Suprapubic skin (tissue), 4 donors: ENCODE measurements around a stretch of chr4.

DNA sequence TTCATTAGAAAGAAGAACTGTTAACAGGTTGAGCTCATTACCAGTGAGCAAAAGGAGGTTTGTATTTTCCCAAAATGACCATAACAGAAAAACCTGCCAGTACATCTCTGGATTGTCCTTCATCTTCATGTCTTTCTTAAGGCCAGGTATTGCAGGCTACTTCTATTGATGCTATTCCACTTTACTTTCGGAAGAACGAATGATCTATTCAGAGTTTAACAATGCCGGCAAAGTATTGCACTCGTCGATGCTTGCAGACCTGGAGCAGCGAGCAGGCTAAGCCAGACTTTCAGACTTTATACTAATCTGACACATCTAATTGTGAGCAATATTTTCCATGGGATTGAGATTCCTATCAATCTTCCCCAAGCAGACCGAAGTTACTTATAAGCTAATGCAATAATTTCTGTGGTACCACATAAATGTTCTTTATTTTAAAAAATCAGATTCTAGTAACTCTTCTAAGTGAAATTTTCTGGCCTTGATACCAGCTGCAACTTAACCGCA lies 1.6 kb downstream of the EMCN start:
- PRO-cap = no peak
- RAMPAGE, long total RNA, 4 experiments = no peak in any of the 4 experiments

DNA sequence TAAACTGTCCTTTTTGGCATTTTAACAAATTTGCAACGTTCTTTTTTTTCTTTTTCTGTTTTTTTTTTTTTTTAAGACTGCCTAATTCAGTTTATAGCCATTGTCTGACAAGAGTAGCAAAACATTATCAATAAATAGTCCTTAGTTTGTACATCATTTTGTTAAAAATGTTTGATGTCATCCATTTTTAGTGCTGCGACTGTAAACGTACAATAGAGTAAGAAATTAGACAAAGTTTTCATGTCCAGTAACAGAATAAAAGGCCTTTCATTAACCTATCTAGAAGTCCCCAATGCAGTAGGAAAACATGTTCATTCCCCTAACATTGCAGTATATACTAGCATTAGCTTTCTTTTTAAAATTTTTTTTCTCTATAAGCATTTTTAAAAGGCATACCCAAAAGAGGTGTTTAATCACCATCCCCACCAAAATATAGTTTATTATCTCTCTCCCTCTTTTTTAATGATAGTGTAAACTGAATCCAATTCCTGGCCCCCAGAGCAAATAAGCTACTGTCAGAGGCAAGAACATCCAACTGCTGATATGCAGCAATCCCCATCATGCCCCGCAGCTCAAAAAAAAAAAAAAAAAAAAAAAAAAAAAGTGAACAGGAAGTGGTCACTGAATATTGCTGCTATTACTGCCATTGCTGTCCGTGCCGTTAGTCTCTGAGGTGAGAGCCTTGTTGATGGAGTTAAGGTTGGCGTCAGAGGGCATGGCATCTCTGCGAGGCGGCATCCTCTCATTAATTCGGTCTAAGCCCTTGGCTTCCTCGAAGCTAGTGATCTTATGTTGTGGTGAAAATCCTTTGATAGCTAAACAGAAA lies 321.9 kb downstream of the PPP3CA start:
- PRO-cap = no peak
- RAMPAGE, long total RNA, 4 experiments = no peak in any of the 4 experiments

- PRO-cap = no peak
- RAMPAGE, long total RNA, 4 experiments = no peak in any of the 4 experiments
Measured at GRCh38 chr4:101276533-101276978, 70.8 kb downstream of the PPP3CA start.

- PRO-cap = no peak
- RAMPAGE, long total RNA, 4 experiments = no peak in any of the 4 experiments
Measured at GRCh38 chr4:101283398-101284164, 63.7 kb downstream of the PPP3CA start.

GRCh38 chr4:101337749-101337948 lies 9.7 kb downstream of the PPP3CA start:
- PRO-cap = no peak
- RAMPAGE, long total RNA, 4 experiments = no peak in any of the 4 experiments

- PRO-cap = no peak
- RAMPAGE, long total RNA, 4 experiments = no peak in any of the 4 experiments
Measured at GRCh38 chr4:101345607-101346455, 1.5 kb downstream of the PPP3CA start.

- PRO-cap = no peak
- RAMPAGE, long total RNA, 4 experiments = no peak in any of the 4 experiments
Measured at GRCh38 chr4:101806704-101807264, 16.3 kb downstream of the BANK1 start.

DNA sequence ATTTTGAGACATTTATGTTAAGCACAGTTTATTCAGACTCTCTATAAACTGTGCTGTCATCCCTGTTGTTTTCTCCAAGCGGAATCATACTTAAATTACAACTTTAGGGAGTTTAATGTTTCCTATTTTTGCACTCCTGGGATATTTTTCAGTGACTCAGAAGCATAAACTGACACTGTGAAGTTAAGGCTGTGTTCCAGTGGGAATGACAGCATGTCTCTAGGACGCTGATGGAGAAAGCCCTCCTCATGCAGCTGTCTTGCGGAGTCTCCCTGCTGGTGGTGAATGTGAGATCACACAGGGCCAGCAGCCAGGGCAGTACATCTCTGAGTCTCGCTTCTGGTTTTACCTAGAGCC lies 53.3 kb downstream of the NFKB1 start:
- PRO-cap = no peak
- RAMPAGE, long total RNA, 4 experiments = no peak in any of the 4 experiments

DNA sequence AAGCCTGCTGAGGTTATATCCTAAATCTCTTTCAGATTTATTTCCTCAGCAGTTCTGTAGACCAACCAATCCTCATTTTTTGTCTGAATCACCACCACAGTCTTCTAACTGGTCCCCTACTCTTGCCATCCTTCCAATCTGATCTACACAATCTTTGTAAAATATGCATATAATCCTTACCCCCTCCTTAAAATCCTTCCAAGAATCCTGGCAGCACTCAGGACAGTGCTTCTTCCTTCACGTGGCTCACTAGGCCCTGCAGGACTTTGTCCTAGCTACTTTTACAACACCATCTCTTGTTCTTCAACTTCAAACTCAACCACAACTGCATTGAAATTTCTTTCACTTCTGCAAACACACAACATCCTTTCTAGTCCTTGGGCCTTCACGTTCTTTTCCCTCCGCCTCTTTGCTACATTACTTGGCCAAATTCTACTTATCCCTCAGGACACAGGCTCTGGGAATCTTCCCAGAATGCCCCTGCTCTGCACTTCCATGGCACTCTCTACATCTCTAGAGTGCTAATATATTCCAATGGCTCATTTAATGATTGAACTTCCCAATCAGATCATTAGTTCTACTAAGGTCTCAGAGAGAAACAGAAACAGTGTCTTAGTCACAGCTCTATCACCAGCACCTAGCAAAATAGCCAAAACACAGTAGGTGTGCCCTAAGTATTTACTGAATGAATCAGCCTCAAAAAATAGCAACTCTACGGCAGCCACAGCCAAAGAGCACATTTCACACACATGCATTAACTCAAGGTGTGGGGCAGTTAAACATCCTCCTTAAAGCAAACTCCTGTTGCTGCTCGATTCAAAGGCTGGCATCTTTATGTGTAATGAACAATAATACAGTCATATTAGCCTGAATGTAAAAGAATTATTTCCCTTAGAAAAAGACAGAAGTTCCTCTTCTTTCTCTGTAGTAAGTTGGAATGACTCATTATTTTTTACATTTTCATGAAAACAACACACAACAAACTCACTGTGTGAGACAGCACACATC lies 73.3 kb downstream of the MANBA start:
- PRO-cap = no peak
- RAMPAGE, long total RNA, 4 experiments = no peak in any of the 4 experiments

GRCh38 chr4:102794450-102794941 lies 32.9 kb downstream of the UBE2D3 start:
- PRO-cap = no peak
- RAMPAGE, long total RNA, 4 experiments = no peak in any of the 4 experiments

- PRO-cap = no peak
- RAMPAGE, long total RNA, 4 experiments = no peak in any of the 4 experiments
Measured at GRCh38 chr4:102807432-102808656, 19.5 kb downstream of the UBE2D3 start.

DNA sequence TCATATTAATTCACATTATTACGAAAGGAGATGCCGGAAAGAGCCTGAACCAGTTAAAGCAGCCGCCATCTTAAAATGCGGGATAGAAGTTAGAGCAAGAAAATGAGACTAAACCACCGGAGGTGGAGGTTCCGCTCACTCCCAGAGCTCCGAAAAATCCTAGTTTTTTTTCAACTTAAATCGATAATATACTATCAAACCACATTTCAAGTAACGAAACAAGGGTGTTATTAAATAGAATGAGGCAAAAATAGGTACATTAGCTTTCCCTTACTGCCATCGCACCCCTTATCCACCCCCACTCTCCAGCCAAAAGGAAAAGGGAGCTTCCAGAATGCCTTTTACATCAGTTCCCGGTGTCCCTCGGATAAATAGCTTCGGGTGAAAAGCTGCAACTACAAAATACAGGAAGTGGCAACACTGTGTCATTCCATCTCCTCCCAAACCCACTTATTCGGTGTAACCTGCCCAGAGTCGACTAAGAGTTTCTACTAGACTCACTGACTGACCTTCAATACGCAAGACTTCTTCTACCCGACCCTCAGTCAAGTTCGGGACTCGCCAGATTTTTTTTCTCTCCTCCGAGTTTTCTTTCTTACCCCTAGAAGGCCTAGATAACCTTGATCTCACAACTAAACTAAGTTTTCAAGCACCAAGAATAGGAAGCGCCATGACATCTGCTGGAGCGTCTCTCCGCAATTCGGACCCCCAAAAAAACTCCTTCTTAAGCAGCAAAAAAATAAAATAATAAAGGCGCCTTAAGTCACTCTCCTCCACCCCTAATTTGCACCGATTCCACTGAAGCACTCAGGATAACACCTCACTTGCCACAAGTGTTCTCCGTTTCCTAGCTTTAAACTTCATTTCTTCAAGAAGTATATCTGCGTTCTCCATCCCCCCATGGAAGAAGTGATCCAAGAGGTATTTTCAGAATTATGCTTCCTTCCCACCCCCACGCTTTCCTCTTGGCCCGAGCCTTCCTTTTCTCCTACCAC lies 1.6 kb downstream of the UBE2D3 start:
- PRO-cap = unidirectional peak, plus-strand start at position 113 of the sequence; bidirectional peak, plus-strand start at position 398 of the sequence, minus-strand start at position 343 of the sequence
- RAMPAGE, long total RNA, 4 experiments = no peak in any of the 4 experiments

GRCh38 chr4:102869861-102870237 lies 1.1 kb downstream of the CISD2 start:
- PRO-cap = no peak
- RAMPAGE, long total RNA, 4 experiments = no peak in any of the 4 experiments

GRCh38 chr4:103011592-103012095 lies 7.9 kb downstream of the SLC9B1 start:
- PRO-cap = no peak
- RAMPAGE, long total RNA, 4 experiments = no peak in any of the 4 experiments

DNA sequence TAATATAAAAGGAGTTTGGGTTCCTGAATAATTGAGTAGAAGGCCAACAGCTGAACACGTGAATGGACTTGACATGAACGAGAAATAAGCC lies 973 bp downstream of the SLC9B2 start:
- PRO-cap = no peak
- RAMPAGE, long total RNA, 4 experiments = no peak in any of the 4 experiments

GRCh38 chr4:103946787-103947170 lies 227.0 kb upstream of the TACR3 start:
- PRO-cap = no peak
- RAMPAGE, long total RNA, 4 experiments = no peak in any of the 4 experiments

DNA sequence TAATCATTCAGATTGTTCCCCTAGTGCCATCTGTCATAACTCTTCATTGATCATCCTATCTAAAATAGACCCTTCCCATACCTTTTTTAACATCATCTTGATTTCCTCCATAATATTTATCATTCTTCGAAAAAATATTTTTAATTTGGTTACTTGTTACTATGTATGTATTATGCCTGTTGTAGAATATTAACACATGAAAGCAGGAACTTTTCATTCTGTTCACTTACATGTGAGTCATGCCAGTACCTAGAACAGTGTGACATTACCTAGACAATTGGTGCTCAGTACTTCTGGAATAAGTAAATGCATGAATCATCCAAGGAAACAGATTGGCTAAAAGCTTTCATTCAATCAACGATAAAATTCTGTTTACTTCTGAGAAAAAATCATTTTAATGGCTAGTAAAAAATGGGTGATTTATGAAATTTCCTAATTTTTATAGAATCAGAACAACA lies 76.4 kb downstream of the CXXC4 start:
- PRO-cap = no peak
- RAMPAGE, long total RNA, 4 experiments = no peak in any of the 4 experiments

GRCh38 chr4:105014367-105014655 lies 132.4 kb upstream of the TET2 start:
- PRO-cap = no peak
- RAMPAGE, long total RNA, 4 experiments = no peak in any of the 4 experiments

DNA sequence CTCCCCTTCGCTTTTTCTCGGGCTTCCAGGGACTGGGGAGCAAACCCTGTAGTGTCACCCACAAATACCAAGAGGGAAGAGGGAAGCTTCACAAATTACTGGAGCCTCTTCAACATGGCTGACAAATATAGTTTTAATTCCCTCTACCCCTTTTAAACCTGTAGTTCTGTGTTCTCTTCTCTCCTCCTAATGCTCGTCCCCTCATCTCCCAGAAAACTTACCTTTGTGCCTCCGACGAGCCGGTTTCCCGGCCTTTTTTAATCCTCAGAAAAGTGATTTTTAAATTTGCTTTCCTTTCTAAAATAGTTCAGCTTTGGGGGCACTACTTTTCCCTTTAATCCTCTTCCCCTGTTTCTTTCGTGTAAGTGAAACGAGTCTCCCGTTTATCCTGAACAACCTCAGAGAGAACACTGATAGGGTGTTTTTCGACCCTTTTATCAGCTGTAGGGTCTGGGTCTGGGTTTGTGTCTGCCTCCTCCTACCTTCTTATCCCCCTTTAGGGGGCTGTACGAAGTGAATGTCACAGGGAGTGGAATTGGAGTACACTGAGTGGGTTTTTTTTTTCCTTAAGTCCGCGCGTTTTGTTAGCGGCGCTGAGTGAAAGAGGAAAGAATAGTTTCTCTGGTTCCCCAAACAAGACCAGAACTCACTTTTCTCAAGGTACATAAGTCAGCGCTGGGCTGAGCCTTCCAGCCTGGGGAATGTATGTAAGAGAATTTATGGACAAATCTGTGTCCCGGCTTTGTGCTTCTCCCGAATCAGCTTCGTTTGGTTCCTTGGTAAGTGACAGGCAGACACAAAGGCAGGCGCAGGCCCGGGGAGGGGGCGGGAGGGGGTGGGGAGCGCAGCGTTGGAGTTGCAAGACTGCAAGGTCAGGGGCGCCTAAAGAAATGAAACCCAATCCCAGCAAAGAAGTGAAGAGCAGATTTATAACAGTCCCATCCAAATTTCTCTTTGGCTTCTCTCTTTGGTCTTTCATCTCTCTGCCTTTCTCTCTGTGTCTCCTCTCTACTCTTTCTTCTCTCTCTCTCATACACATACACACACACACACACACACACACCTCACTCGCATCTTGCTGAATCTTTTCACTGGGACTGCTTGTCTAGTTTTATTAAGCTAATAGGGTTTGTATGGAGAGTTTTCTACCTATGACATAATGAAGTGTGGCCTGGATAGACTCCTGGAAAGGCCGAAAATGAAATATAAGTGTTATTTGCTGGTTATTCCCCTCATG lies 763 bp downstream of the TET2 start:
- PRO-cap = unidirectional peak, minus-strand start at position 770 of the sequence
- RAMPAGE, long total RNA, 4 experiments = no peak in any of the 4 experiments

- PRO-cap = no peak
- RAMPAGE, long total RNA, 4 experiments = no peak in any of the 4 experiments
Measured at GRCh38 chr4:105897228-105897821, 2.1 kb downstream of the NPNT start.